Prostate gland (tissue), 2 donors: ENCODE data around the genes SGSH and ENDOV.

- PRO-cap, result no peak
- RAMPAGE, long total RNA, 2 experiments, result no peak in any of the 2 experiments
Measured at GRCh38 chr17:79843560-79843924, 4.3 kb upstream of the CBX4 start.

- PRO-cap, result no peak
- RAMPAGE, long total RNA, 2 experiments, result start-site peak on the plus strand in 1 of 2 experiments, at chr17:79919367-79919444 at its widest, 17 reads per replicate
Measured at GRCh38 chr17:79918934-79919518, 79.8 kb upstream of the CBX4 start.

DNA sequence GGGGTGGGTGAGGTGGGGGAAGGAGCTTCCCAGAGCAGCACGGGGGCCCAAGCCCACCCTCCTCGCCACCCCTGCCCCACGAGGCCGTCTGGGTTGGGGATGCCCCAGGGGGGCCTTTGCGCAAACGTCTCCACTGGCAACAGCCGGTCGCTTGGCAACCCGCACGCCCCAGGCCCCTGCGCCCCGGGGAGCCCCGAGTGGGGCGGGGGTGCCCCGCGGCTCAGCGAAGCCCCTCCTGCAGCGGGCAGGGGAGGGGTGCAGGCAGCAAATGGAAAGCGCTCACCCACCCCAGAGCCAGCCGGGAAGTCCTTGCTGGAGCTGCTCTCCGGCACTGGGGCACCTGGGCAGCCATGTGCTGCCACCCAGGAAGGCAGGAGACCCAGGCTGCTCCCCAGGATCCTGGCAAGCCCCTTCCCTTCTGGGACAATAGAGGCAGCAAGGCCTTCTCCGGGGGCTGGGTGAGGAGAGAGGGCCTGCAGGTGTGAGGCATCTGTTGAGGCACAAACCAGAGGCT is 80.7 kb upstream of the CBX4 start:
- PRO-cap, result no peak
- RAMPAGE, long total RNA, 2 experiments, result no peak in any of the 2 experiments

DNA sequence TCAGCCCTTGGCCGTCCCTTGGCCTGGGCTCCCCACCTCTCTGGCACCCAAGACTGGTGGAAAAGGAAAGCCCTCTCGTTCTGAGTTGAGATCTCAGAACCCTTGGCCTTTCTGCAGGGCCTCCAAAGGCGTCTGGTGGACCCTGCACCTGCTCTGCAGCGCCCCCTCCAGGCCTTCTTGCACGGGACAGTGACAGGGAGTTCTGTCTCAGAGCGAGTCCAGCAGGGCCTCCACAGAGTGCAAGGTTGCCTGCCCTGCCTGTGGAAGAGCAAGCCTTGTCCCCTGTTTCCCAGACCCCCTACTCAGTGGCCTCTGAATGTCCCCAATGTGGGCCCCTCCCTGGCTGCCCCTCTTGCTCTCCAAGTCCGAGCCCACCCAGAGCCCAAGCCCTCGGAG is 85.2 kb upstream of the CBX4 start:
- PRO-cap, result no peak
- RAMPAGE, long total RNA, 2 experiments, result no peak in any of the 2 experiments

DNA sequence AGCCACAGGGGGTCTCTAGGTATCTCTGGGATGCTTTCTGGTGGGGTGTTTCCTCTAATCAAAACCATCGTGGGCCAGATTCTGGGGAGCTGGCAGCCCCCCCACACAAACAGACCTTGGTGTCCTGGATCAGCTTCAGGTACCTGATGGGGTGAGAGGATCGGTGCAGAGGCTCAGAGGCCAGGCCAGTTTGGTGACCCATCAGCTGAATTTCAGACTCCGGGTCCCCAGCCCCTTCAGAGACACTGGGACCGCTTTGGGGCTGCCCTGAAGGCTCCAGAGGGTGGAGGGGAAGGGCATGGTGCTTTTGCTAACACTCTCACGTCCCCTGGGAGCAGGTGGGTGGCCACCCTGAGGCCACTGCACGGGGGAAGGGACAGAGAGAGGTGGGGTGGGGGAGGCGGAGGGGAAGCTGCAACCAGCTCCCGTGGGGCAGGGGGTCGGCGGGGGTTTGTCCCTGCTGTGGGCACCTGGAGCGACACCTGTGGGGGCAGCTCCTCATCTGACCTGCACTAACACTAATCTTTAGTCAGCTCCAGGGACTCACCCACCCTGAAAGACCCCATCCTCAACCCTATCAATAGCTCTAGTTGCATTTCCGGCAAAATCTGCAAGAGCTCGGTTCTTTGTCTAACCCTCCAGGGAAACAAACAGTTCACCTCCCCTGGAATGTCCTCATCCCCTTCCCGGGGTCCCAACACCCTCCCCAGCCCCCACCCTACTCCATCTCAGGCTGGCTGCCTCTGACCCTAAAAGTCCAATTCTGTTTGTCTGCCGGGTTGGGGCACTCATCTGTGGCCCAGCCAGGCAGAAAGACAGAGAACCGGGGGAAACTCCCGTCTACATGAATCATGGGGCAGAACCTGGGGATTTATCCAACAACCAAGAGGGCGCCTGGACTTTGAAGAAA is 91.8 kb upstream of the CBX4 start:
- PRO-cap, result no peak
- RAMPAGE, long total RNA, 2 experiments, result no peak in any of the 2 experiments

DNA sequence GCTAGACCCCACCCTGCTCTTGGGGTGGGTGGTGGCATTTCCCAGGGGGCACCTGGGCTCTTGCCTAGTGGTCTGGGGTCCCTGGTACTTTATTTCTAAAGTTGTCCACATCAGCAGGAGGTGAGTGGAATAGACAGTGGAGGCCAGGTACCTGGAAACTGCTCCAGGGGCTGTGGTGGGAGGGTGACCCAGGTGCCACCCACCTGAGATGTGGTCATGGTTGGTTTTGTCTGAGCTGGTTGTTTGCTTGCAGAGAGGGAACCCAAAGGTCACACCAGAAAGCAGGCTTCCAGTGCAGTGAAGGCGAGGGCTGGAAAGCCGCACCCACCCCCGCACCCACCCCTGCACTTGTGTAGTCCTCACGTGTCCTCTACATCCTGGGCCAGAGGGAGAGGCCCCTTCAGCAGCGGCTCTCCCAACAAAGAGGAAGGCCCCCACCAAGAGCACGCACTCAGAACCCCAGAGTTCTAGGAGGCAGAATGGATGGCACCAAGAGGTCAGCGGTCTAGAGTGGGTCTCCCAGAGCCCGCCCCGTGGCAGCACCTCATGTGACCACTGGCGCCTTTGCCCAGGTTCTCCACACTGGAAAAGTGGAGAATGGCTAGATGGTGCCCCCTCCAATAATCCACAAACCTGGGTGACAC is 92.6 kb upstream of the CBX4 start:
- PRO-cap, result no peak
- RAMPAGE, long total RNA, 2 experiments, result no peak in any of the 2 experiments

DNA sequence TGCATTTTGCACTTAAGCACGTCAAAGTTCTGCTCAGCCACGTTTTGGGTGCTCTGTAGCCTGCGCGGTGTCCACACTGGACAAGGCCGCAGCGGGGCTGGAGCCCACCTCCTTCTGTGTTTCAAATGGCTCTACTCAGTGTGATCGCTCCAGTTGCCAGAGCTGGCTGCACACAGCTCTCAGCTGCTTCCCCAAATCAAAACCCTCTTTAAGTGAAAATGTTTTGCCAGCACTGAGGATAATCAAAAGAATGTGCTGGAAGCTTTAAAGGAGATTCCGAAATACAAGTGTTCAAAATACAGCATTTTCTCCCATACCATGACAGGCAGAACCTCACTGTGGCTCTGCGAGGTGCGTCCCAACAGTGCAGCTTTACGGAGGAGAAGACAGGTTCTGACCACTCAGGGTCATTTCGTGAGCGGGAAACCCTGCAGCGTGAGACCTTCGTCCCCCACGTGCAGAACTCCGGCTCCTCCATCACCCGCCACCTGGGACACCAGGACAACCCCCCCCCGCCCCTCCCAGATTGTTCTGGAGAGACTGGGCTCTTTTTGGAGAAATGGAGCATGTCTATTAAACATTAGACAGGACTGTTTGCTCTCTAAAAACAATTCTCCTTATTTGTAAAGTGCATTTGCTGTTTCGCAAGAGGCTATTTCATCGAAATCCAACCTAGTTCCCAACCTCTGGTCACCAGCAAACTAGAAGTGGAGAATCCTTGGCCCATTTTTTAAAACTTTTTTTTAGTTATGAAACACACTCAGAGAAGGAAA is 16.6 kb downstream of the TBC1D16 start:
- PRO-cap, result no peak
- RAMPAGE, long total RNA, 2 experiments, result no peak in any of the 2 experiments

DNA sequence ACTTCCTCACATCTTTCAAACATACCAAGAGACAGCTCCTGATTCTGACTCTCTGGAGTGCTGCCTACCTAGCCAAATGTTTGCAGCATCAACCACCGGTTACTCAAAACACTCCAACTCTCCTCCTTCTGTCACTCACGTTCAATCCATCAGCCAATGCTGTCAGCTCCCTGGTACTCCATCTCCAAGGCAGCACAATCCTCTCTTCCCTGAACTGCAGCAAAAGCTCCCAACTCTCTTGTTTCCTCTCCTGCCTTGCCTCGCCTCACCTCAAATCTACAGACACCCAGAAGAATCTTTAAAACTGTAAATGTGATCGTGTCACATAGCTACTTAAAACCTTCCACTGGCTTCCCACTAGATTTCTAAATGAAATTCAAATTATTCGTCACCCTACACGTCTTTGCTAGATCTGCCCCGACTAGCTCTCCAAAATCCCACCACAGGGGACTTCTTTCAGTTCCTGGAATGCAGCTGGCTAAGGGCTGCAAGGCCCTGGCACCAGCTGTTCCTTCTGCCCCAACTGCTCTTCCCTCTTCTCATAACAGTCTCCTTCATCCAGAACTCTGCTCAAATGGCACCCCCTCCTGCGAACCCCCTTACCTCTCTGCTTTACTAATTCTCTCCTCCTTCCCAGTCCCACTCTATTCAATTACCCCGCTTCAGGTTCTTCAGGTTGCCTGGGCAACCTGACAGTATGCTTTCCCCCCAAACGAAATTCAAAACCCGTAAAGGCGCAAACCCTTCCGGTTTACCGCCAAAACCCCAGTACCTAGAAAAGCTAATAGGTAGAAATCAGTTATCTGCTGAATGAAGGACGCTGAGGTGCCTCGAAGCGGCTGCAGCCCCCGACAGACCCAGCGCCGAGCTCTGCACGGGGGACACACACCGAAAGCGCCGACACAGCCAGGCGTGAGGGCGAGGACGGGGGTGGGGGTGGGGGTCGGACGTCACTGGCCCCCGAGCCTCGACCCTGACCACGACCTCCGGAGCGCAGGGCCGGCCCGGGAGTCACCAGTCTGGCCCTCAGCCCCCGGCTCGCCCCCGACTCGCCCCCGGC is 892 bp downstream of the EIF4A3 start:
- PRO-cap, result no peak
- RAMPAGE, long total RNA, 2 experiments, result no peak in any of the 2 experiments

- PRO-cap, result bidirectional peak, plus-strand start at chr17:80220427, minus-strand start at chr17:80220333
- RAMPAGE, long total RNA, 2 experiments, result start-site peak on the plus strand in 2 of 2 experiments, at chr17:80220421-80220468 at its widest, 37 to 52 reads per replicate; start-site peak on the minus strand in 2 of 2 experiments, at chr17:80220316-80220339 at its widest, 17 to 262 reads per replicate
Measured at GRCh38 chr17:80220033-80220591, at the start of gene SGSH. TSS of gene SGSH (minus strand) at chr17:80220333.

DNA sequence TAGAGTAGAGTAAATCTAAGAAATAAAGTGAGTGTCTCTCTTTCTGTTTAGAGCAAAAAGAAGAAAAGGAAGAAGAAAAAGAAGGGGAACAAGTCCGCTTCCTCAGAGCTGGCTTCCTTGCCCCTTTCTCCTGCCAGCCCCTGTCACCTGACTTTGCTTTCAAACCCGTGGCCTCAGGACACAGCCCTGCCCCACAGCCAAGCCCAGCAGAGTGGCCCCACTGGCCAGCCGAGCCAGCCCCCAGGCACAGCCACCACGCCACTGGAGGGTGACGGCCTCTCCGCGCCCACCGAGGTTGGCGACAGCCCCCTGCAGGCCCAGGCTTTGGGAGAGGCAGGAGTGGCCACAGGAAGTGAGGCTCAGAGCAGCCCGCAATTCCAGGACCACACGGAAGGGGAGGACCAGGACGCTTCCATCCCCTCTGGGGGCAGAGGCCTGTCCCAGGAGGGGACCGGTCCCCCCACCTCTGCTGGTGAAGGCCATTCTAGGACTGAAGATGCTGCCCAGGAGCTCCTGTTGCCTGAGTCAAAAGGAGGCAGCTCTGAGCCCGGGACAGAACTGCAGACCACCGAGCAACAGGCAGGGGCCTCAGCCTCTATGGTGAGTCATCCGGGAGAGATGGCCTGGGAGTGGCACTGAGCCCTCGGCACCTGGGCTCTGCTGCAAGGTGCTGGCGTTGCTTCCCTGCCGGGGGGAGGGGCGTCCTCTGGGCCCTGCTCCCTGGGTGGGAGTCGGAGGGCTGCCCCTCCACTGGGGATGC is 27.3 kb downstream of the RNF213 start:
- PRO-cap, result no peak
- RAMPAGE, long total RNA, 2 experiments, result no peak in any of the 2 experiments

DNA sequence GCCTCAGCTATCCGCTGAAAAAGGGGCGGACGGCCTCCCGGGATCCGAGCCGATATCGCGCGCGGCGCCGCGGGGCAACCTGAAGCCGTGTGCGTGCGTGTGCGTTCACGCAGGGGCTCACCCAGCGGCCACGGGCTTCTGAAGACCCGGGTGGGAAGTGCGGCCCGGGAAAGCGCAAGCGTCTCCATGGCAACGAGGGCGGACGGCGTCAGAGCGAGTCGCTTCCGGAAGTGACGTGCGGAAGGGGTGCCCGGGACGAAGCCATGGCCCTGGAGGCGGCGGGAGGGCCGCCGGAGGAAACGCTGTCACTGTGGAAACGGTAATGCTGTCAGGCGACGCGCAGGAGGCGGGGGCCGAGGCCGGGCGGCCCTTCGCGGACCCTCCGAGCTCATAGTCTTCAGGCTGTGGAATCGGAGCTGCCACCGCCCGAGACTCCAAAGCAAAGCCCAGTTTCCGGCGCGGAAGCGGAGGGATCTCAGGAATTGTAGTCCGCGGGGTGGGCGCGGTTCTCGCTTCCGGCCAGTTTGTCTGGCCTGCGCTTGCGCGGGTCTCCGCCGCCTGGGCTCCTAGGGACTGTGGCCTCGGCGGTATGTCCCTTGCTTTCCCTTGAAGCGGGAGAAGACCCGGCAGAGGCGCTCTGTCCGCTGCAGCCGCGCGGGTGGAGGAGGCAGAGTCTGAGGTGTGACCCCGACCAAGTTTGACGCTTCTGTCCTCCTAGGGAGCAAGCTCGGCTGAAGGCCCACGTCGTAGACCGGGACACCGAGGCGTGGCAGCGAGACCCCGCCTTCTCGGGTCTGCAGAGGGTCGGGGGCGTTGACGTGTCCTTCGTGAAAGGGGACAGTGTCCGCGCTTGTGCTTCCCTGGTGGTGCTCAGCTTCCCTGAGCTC is at the start of gene ENDOV:
Gene ENDOV, plus strand, starts transcription at position 236 of the 887 bp plus-strand sequence.
- PRO-cap, result bidirectional peak, plus-strand start at position 236 of the sequence, minus-strand start at position 140 of the sequence; bidirectional peak, plus-strand start at position 527 of the sequence, minus-strand start at position 448 of the sequence
- RAMPAGE, long total RNA, 2 experiments, result start-site peak on the plus strand in 2 of 2 experiments, centred at positions 235 to 539 of the sequence, 25 to 92 reads per replicate; start-site peak on the minus strand in 1 of 2 experiments, centred at position 164 of the sequence, 38 reads per replicate

- PRO-cap, result no peak
- RAMPAGE, long total RNA, 2 experiments, result no peak in any of the 2 experiments
Measured at GRCh38 chr17:80455207-80455810, 21.1 kb downstream of the NPTX1 start.

DNA sequence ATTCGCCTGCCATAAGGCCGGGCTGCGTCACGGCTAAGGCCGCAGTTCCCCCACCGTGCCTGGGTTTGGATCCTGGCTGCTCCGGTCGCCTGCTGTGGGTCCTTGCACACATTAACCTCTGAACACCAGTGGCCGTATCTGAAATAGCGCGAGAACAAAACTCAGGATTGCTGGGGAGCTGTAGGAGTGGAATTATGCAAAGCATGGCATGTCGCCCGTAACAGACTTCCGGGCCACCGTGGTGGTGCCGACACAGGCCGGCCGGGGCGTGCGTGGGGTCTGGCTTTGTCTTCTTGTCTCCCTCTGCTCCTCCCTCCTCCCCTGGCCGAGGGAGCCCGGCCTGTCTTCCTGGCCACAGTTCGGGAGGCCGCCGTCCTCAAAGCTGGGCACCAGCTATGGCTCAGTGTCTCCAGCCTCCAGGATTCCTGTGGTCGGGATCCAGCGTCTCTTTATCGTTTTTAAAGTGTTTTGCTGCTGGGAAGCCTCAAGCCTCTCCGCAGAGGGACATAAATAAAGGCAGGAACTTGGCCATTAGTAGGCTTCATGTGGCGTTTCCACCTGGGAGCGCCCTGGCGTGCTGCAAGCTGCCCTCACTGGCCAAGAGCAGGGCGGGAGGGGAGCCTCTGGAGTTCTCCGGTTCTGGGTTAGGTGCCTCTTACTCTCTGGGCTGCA is 21.9 kb upstream of the NPTX1 start:
- PRO-cap, result no peak
- RAMPAGE, long total RNA, 2 experiments, result no peak in any of the 2 experiments

DNA sequence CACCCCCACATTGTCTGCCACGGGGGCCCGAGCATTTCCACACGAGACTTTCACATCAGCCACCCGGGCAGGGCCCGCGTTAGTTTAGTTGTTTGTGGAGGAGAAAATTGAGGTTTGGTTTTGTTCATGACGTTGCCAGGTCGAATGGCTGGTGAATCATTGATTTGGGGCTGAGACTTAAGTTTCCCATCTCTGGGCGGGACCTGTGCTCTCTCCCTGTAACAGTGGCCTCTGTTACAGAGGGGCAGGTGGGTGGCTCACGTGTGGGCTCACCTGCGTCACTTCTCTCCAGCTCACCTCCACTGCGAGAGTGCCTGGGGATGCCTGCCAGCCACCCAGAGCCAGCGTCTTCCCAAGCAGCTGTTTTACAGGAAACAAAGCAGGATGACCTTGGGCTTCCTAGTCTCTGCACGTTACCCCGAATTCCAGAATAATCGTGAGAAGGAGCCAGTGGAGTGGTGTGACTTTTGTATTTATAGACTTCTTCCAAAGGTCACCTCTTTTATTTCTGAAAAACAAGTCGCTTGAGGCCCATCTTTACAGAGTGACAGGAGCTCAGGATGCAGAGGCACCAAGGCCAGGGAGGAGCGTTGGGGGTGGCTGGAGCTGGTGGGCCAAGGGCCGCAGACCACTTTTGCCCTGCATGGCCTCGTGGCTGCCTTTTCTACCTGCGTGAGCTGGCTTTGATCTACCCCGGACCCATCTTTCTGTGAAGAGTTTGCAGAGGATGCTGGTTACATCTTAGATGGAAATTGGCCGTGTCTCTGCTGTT is 150.8 kb downstream of the RPTOR start:
- PRO-cap, result no peak
- RAMPAGE, long total RNA, 2 experiments, result no peak in any of the 2 experiments

- PRO-cap, result no peak
- RAMPAGE, long total RNA, 2 experiments, result no peak in any of the 2 experiments
Measured at GRCh38 chr17:80739214-80739789, 194.7 kb downstream of the RPTOR start.

DNA sequence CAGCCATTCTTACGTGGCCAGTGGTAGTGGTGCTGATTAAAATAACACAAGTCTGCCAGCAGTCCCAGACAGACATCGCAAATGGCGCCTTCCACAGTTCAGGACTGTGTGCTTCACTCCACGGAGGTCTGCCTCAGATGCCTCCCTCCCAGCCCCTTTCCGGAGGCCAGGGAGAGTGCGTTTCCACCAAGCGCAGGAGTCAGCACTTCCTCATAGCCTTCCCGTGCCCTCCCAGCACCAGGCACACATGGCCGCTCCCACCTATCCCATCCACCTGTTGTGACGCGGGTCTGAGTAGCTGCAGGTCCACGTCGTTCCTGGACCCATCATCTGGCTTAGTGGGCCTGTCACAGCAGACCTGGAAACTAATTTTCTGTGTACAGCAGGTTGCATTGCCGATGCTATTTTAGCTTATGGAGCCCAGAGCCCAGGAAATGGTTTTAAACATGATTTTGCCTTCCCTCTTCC is 205.7 kb downstream of the RPTOR start:
- PRO-cap, result no peak
- RAMPAGE, long total RNA, 2 experiments, result no peak in any of the 2 experiments

GRCh38 chr17:80793823-80794322 is 197.8 kb upstream of the CHMP6 start:
- PRO-cap, result no peak
- RAMPAGE, long total RNA, 2 experiments, result no peak in any of the 2 experiments

GRCh38 chr17:80862745-80863424 is 128.8 kb upstream of the CHMP6 start:
- PRO-cap, result no peak
- RAMPAGE, long total RNA, 2 experiments, result no peak in any of the 2 experiments

DNA sequence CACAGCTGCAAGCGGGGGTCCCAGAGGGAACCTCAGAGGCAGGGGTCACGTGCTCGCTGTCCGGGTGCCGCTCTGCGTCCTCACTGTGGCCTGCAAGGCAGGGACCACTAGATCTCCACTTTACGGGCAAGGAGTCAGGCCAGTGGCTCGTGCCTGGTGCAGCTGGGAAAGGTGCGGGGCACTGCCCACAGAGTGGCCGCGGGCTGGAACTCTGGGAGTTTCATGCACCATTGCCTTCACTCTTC is 107.5 kb upstream of the CHMP6 start:
- PRO-cap, result no peak
- RAMPAGE, long total RNA, 2 experiments, result no peak in any of the 2 experiments

DNA sequence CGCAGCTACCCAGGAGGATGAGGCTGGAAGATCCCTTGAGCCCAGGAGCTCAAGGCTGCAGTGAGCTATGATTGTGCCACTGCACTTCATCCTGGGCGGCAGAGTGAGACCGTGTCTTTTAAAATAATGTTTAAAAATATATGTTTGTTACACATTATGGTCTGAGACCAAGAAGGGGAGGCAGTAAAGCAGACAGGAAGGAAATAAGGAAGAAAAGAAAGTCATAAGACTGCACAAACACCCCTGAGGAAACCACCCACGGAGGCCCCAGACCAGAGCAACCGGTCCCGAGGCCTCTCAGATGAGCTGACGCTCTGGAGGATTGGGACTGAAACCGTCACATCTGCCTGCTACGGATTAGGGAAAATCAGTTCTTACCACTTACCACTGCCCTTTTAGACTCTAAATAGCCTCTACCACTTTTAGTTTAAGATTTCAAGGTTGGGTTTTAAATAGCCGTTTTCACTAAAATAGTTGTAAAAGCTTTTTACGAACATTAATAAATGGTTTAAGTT is 79.9 kb upstream of the CHMP6 start:
- PRO-cap, result no peak
- RAMPAGE, long total RNA, 2 experiments, result no peak in any of the 2 experiments